ENCODE data around the genes MCHR1 and TOB2.

- PRO-cap, 7 experiments: no peak in any of the 7 experiments
- RAMPAGE, long total RNA, 2 experiments: no peak in any of the 2 experiments
Observed at GRCh38 chr22:40181193-40181685, 3.5 kb downstream of the TNRC6B start.

GRCh38 chr22:40258383-40259119, 80.8 kb downstream of the TNRC6B start:
- PRO-cap, 7 experiments: no peak in any of the 7 experiments
- RAMPAGE, long total RNA, 2 experiments: no peak in any of the 2 experiments

DNA sequence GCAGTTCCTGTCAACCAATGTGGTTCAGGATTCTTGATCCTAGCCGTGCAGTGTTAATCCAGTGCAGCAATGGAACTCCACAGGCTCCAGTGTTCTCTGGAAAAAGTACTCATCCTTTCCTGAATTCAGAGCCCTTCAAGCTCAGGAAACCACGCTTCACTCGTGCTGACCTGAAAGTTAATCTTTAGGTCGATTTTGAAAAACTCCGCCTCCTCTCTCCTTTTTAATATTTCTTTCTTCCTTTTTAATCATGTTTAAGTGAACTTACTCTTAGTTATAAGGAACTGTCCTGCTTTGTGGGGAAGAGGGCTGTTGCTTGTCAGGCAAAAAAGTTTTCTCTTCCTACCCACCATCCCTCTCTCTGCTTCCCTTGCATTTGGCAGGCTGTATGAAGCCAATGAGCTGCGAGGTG, 14.3 kb upstream of the ADSL start:
- PRO-cap, 7 experiments: no peak in any of the 7 experiments
- RAMPAGE, long total RNA, 2 experiments: no peak in any of the 2 experiments

DNA sequence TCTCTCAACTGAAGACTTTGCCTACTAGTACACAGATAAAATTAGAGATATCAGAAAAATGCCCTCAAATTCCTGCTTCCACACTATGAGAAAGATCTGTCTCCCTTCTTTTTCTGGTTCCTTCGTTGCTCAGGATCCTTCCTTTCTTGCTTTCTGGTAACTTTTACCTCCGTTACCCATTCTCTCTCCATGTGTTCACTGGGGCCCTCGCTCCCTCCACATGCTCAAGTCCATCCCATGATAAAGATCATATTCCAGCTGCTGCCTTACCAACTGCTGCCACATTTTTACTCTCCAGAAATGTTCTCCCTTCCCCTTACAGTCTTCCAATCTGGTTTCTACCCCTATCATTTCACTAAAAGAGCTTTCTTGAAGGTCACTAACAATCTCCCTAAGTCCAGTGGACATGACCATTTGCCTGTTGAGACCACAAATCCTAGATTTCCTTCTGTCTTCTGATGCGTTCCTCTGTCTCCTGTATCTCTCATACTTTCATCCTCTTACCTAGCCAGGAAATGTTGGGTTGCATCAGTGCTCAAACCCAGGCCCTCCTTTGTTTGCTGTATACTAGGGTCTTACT, 7.6 kb upstream of the ADSL start:
- PRO-cap, 7 experiments: no peak in any of the 7 experiments
- RAMPAGE, long total RNA, 2 experiments: no peak in any of the 2 experiments

- PRO-cap, 7 experiments: no peak in any of the 7 experiments
- RAMPAGE, long total RNA, 2 experiments: no peak in any of the 2 experiments
Observed at GRCh38 chr22:40413825-40414638, 43.6 kb downstream of the SGSM3 start.

- PRO-cap, 7 experiments: no peak in any of the 7 experiments
- RAMPAGE, long total RNA, 2 experiments: no peak in any of the 2 experiments
Observed at GRCh38 chr22:40414639-40415195, 44.3 kb downstream of the SGSM3 start.

GRCh38 chr22:40512343-40512903, 124.1 kb downstream of the MRTFA start:
- PRO-cap, 7 experiments: peak in 6 of 7 experiments; most common plus-strand start chr22:40512781 (in 2); most common minus-strand start chr22:40512569 (in 4)
- RAMPAGE, long total RNA, 2 experiments: no peak in any of the 2 experiments

GRCh38 chr22:40679110-40679980, at the start of gene MCHR1:
TSS of gene MCHR1 (plus strand) at chr22:40679484.
- PRO-cap, 7 experiments: peak in 7 of 7 experiments; most common plus-strand start chr22:40679494 (in 4)
- RAMPAGE, long total RNA, 2 experiments: no peak in any of the 2 experiments

DNA sequence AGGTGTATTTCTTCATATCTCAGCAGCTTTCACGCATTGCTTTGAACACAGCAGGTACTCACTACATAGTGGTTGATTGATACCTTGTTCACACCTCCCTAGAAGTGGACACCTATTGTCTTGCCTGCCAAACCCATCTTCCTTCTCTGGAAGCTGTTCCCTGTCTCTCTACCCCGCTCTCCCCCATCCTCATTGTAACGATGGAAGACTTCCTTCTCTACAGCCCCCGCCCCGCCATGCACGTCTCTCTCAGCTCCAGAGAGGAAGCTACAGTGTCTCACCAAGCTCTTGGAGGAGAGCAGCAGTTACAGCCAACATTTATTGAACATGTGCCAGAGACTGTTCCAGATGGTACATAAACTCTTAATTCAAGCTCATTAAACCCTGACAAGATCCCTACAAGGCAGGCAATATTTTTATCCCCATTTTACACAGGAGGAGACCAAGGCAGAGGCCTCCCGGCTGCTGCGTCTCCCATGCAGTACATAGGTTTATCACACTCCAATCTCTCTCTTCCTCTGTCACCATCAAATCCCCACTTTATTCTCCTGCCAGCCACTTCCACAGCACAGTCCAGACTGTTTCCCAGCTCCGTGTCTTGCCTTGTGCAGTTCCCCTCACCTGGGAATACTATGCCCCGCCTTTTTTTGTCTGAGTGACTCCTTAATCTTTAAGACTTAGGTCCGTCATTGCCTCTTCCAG, 15.2 kb downstream of the MCHR1 start:
- PRO-cap, 7 experiments: no peak in any of the 7 experiments
- RAMPAGE, long total RNA, 2 experiments: no peak in any of the 2 experiments

GRCh38 chr22:40728696-40729323, 49.5 kb downstream of the MCHR1 start:
- PRO-cap, 7 experiments: no peak in any of the 7 experiments
- RAMPAGE, long total RNA, 2 experiments: no peak in any of the 2 experiments

DNA sequence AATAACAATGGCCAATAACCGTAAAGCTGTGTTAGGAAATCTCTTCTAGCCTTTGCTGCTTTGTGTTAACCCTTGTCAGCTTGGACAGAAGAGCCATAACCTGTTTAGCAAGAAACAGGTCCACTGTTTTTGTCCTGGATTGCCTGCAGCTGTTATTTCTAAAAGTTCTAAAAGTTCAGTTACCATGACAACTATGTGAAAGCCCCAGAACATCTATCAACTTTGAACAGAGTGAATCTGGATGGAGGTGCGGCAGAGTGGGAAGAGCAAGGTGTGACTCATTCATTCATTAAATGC, 50.5 kb downstream of the RBX1 start:
- PRO-cap, 7 experiments: no peak in any of the 7 experiments
- RAMPAGE, long total RNA, 2 experiments: no peak in any of the 2 experiments

GRCh38 chr22:41020881-41021454, 69.8 kb downstream of the RBX1 start:
- PRO-cap, 7 experiments: no peak in any of the 7 experiments
- RAMPAGE, long total RNA, 2 experiments: no peak in any of the 2 experiments

GRCh38 chr22:41090801-41091673, 1.4 kb upstream of the EP300 start:
- PRO-cap, 7 experiments: peak in 7 of 7 experiments; most common plus-strand start chr22:41091168 (in 7); most common minus-strand start chr22:41091181 (in 4)
- RAMPAGE, long total RNA, 2 experiments: no peak in any of the 2 experiments

DNA sequence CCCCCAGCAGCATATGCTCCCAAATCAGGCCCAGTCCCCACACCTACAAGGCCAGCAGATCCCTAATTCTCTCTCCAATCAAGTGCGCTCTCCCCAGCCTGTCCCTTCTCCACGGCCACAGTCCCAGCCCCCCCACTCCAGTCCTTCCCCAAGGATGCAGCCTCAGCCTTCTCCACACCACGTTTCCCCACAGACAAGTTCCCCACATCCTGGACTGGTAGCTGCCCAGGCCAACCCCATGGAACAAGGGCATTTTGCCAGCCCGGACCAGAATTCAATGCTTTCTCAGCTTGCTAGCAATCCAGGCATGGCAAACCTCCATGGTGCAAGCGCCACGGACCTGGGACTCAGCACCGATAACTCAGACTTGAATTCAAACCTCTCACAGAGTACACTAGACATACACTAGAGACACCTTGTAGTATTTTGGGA, 26.5 kb upstream of the L3MBTL2 start:
- PRO-cap, 7 experiments: no peak in any of the 7 experiments
- RAMPAGE, long total RNA, 2 experiments: no peak in any of the 2 experiments

- PRO-cap, 7 experiments: peak in 6 of 7 experiments; most common plus-strand start chr22:41302451 (in 5); most common minus-strand start chr22:41302140 (in 5)
- RAMPAGE, long total RNA, 2 experiments: no peak in any of the 2 experiments
Observed at GRCh38 chr22:41301975-41303175, 1.1 kb downstream of the ZC3H7B start.

- PRO-cap, 7 experiments: peak in 7 of 7 experiments; most common plus-strand start chr22:41367455 (in 7); most common minus-strand start chr22:41367188 (in 3)
- RAMPAGE, long total RNA, 2 experiments: start-site peak on the plus strand in 2 of 2 experiments, at chr22:41367426-41367483 at its widest, 76 to 94 reads per replicate
Observed at GRCh38 chr22:41366893-41367828, 14.6 kb upstream of the TEF start.

DNA sequence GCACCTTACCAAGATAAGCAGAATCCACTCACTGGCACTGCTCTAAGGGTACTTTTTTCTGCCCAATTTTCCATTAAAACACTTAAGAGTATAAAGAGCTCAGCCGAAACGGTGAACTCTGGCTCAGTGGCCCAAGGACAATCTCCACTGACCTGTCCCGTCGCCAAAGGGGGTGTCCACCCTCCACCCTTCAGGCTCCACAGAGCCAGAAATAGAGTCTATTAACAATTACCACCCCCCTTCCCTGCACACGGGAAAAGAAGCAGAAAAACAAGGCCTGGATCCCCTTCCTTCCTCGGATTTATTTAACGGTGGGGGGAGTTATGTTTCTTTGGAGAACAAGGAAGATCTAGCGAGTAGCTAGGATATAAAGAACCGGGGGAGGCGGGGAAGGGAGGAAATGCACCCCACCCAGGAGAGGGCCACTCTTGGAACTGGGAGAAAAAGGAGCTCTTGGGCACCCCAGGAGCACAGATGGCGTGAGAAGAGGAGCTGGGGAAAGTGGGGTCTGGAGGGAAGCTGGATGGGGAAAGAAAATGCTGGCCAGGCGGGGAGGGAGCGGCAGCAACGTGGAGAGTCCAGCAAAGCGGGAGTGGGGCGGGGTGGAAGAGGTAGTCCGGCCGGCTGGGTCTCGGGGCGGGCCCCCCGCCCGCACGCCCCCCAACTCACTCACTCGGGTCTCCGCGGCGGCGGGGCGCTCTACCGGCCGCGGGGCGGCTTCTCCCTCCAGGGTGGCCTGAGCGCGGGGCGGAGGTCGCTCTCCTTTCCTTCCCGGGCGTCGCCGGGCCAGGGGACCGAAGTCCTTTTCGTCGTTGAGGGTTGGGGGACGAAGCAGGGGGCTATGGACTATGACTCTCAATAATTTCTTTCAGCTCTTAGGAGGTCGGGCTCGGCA, 648 bp downstream of the TOB2 start:
- PRO-cap, 7 experiments: peak in 5 of 7 experiments; most common plus-strand start position 471 of the sequence (in 5); most common minus-strand start position 149 of the sequence (in 1)
- RAMPAGE, long total RNA, 2 experiments: no peak in any of the 2 experiments

DNA sequence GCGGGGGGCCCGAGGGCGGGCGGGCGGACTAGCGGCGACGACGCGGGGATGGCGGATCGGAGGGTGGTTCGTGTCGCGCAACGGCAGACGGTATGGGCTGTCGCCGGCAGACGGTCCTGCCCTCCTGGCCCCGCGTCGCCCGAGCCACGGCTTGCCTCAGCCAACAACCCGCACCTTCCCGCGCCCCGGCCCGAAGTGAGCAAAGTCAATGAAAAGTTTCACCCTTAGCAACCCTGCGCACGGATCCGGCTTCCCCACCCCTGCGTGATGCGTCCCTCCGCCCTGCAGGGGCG, at the start of gene TOB2:
Gene TOB2, minus strand, starts transcription at position 201 of the 293 bp plus-strand sequence.
- PRO-cap, 7 experiments: peak in 7 of 7 experiments; most common minus-strand start position 197 of the sequence (in 7)
- RAMPAGE, long total RNA, 2 experiments: start-site peak on the minus strand in 1 of 2 experiments, centred at position 191 of the sequence, 83 reads per replicate

DNA sequence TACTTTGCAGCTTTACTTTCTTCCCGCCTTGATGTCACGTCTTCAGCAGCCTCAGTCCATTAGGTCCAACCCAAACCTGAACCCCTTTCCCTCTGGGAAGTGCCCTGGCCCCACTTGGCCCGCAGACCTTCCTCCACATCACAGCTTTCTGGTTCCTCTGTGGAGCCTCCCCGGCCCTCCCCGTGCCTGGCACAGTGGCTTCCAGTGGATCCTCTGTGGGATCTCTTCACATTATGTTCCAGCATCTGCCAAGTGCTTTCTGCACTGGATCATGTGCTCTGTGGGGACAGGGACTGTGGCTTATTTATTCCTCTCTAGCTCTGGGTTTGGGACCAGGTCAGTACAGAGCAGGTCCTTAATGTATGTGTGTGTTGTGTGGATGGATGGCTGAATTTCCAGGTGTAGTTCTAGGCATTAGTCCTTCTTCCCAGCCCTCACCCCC, 30.9 kb downstream of the POLR3H start:
- PRO-cap, 7 experiments: no peak in any of the 7 experiments
- RAMPAGE, long total RNA, 2 experiments: no peak in any of the 2 experiments

DNA sequence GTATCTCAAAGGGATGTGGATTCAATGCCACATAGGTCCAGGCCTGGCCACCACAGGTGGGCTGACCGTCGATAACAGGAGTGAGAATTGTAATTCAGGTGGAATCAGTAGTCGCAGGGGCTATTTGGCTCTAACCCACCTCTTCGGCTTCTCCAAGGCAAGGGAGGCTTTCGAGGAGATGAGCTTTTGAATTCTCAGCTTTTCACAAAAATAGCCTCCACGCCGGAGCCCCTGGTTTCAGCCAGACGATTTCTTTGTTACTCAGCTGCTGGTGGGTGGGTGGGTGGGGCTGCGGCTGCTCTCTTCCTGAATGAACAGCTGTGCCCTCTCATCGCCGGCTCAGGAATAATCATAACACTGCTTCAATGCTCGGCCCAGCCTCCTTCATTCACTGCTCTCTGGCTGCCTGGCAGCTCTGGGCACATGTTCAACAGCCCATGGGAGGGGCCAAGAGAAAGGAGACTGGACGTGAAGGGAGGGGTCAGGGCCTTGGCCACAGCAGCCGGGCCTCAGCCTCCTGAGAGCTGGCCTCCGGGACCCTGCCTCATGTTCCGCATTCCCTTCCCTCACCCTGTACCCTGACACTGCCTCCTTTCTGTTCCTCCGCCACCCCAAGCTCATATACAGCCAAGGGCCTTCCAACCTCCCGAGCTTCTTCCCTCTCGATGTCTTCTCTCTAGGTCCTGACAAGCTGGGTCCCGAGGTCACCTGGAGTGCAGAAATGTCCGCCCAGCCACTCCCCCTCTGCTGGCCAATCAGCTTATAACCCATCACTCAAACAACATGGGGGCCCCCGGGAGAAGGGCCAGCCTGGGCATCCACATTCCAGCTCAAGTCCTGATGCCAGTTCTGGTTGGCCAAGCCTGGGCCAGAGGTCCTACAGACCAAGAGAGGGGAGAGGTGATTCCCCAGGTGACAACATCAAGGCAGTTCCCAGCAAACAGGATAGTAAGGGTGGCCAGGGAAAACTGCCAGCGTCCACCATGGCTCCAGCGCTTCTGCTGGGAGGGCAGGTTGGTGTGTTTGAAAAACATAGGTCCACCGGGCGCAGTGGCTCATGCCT, 3.3 kb upstream of the CSDC2 start:
- PRO-cap, 7 experiments: peak in 7 of 7 experiments; most common plus-strand start position 556 of the sequence (in 6); most common minus-strand start position 685 of the sequence (in 4)
- RAMPAGE, long total RNA, 2 experiments: no peak in any of the 2 experiments